ENCODE data around the genes MEOX1, DUSP3 and TMEM101.

- PRO-cap, 2 experiments = no peak in any of the 2 experiments
Measured at GRCh38 chr17:43124486-43124819, 711 bp downstream of the BRCA1 start.

- PRO-cap, 2 experiments = peak in 1 of 2 experiments; most common minus-strand start chr17:43245264 (in 1)
Measured at GRCh38 chr17:43245167-43245366, 16.6 kb upstream of the CCDC200 start.

DNA sequence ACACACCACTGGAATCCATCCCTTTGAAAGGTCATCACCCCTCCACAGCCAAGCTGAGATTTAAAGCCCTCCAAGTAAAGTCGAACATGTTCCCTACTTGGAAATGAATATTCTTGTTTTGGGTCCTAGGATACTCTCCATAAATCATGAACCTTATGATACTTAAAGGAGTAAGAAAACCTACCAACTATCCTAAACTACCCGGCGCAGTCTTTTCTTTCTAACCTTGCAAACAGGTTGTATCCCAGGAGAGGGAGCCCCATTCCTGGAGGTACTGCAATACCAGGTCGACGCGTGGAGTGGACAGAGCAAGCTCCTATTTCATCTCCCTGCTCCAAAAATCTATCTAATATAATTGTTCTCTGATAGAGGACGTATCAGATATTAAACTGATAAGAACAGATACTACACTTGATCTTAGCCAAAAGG lies 11.8 kb upstream of the ARL4D start:
- PRO-cap, 2 experiments = peak in 2 of 2 experiments; most common minus-strand start position 334 of the sequence (in 2)

GRCh38 chr17:43393927-43394476 lies 4.8 kb upstream of the ARL4D start:
- PRO-cap, 2 experiments = no peak in any of the 2 experiments

DNA sequence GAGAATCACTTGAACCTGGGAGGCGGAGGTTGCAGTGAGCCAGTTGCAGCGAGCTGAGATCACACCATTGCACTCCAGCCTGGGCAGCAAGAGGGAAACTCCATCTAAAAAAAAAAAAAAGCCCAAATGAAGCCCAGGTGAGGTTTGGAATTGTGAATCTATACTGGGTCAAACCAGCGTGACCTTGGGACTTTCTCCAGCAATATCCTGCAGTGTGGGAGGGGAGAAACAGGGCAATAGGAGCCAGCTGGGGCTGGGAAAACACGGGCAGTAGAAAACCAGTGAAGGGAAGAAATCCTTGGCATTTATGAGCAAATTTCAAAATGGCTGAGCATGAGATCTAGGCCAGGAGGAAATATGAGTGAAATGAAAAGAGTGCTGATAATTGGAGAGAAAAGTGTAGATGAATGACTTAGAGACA lies 8.1 kb upstream of the DHX8 start:
- PRO-cap, 2 experiments = no peak in any of the 2 experiments

DNA sequence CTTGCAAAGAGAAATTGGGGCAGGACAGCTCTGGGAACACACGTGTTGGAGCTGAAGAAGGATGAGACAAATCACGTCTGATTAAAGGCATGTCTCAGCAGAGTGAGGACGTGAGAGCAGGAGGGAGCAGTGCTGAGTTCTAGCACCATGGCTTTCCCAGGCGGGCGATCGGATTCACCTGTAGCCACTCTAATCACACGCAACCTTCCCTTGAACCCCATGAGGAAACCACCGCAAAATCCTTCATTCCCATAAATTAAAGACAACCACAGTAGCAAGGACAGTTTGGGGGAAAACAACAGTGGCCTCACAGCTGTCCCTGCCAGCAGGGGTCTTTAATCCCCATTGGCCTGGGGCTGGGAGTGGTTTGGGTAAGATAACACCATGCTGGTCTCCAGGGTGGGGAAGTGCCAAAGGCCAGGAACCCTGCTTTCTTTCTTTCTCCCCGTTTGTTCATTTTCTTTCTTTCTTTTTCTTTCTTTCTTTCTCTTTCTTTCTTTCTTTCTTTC lies 5.1 kb downstream of the MEOX1 start:
- PRO-cap, 2 experiments = no peak in any of the 2 experiments

DNA sequence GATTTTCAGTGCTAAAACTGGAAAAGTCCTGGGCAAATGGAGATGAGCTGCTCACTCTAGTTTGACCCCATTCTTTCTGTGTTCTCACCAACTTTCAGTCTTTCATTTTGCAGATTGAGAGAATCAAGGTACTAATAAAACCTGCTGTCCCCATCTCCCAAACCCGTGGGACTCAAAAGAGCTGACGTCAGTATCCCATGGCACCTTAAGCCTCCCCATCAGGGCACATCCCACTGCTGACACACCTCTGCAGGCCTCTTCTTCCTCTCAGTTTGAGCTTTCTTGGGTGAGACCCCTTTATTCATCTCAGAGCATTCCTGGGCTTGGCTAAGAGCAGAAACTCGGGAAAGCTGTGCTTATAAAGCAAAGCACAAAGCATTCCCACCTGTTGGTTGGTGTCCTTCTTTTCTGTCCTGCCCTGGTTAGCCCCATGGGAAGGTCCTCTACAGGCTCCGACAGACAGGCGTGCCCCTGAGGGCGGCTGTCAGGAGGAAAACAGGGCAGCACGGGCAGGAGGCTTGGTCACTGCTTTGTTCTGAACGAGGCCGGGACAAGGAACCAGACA lies 2.0 kb downstream of the MEOX1 start:
- PRO-cap, 2 experiments = no peak in any of the 2 experiments

DNA sequence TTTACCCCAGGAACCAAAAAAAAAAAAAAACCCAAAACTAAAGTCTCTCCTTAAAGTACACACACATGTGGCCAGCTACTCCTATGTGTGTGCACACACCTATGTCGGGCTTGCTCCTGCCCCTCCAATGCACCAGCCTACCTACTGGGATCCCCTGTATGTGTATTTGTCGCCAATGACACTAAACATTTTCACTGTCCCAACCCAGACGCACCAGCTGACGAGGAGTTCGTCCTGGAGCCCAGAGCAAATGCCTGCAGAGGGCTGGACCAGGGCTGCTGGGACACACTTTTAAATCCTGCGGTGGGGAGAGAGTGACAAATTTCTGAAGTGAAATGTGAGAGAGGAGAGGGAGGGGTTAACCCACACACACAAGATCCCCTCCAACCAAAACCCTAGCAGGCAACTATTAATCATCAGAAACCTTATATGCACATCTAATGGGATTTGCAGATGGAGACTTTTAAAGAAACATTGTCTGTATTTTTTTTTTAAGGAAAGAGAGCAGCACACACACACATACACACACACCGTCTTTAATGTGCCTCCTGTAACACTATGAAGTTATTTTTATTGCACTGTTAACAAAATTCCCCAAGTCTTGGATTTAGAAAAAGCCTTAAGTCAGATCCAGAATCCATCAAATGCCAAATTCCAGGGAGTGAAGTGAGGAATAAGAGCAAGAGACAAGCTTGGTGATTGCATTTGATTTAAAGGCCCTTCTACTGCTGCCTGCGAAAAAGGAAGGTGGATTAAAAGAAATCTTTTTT lies at the start of gene MEOX1:
Gene MEOX1, minus strand, starts transcription at position 266 of the 770 bp plus-strand sequence.
- PRO-cap, 2 experiments = no peak in any of the 2 experiments

DNA sequence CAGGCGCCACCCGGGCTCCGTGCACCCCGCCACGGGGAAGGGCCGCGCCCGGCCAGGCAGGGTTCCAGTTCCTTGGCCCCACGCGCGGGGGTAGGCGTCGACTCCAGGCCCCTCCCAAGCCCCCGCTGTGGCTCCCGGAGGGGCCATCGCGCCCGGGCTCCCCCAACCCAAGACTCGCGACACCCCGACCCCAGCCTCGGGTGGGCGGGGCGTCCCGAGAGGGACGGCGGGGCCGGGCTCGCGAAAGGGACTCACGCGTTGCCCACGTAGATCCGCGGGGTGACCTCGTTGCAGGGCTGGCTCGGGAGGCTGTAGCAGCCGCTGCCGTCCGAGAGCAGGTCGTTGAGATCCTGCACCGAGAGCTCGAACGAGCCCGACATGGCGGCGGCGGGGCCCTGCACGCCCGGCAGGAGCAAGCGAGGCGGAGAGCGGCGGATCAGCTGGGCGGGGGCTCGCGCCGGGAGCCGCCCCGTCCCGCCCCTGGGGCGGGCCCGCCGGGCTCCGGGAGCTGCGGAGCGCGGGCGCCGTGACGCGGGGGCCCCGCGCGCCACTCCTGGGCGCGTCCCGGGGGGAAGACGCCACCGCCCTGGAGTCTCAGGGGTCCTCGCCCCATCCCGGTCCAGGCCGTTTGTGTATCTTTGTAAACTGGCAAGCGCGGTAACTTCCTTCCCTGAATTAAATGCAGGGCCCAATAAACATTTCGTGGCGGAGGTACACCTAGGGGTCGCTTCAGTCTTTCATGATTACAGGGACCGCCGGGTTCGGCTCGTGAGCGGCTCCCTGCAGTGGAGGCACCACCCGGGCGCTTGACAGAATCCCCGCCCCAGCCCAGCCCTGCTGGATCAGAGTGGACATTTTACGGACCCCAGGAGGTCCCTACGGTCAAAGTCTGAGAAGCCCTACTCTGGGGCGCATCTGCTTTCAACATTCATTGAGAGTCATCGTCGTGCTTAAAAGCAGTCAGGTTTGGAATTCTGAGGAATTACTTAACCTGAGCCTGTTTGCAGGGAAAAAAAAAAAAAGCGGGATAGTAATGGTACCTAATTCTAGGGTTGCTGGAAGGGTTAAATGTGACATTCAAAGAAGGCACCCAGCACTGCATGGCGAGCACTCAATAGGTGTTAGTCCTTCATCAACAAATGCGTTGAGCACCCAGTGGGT lies at the start of gene DUSP3:
Gene DUSP3, minus strand, starts transcription at position 433 of the 1,161 bp plus-strand sequence.
- PRO-cap, 2 experiments = peak in 2 of 2 experiments; most common plus-strand start position 312 of the sequence (in 2); most common minus-strand start position 380 of the sequence (in 2)

GRCh38 chr17:43823982-43824691 lies 8.8 kb downstream of the MPP3 start:
- PRO-cap, 2 experiments = no peak in any of the 2 experiments

DNA sequence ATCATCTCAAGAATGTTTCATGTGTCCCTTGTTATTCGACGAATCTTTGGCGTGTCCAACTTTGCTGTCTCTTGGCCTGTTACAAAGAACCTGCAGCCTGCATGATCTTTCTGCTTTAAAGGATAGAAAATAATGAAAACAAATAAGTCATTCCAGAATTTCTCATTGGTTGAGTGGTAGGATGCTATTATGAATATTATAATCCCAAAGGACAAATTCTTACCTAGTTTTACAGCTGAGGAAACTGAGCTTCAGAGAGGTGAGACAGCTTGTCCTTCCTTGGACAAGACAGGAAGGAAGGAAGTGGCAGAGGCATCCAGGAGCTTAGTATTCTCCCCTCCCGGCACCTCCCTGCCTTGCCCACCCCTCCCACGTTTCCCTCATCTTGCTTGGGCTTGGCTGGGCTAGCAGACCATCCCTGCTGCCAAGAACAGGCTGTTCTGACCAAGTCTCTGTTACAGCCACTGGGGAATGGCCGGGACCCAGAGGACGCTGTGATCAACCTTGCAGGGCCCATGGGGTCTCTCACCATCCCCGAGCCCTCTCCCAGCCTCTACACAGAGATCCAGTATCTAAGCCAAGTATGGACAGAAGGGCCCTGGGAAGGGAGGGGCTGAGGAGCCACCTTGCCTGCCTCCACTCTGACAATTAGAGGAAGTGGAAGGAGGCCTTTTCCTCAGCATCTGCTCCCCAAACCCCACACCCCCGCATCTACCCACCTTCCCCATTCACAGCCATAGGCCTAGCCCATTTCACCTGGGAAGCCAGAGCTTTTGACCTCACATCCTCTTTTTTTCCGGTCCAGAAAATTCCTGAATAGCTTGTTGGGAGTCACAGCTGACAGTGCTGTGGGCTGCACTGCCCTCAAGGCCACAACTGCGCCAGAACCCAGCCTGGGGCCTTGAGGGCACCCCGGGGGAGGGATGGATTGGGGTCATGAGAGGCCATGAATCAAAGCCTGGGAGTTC lies 14.0 kb downstream of the CD300LG start:
- PRO-cap, 2 experiments = no peak in any of the 2 experiments

- PRO-cap, 2 experiments = peak in 2 of 2 experiments; most common plus-strand start chr17:44006754 (in 2); most common minus-strand start chr17:44006675 (in 2)
Measured at GRCh38 chr17:44006263-44006948, 2.0 kb downstream of the NAGS start.

GRCh38 chr17:44014170-44015526 lies at the start of gene TMEM101:
Gene TMEM101, minus strand, starts transcription at chr17:44014963.
- PRO-cap, 2 experiments = peak in 2 of 2 experiments; most common plus-strand start chr17:44014995 (in 1); most common minus-strand start chr17:44014903 (in 2)

DNA sequence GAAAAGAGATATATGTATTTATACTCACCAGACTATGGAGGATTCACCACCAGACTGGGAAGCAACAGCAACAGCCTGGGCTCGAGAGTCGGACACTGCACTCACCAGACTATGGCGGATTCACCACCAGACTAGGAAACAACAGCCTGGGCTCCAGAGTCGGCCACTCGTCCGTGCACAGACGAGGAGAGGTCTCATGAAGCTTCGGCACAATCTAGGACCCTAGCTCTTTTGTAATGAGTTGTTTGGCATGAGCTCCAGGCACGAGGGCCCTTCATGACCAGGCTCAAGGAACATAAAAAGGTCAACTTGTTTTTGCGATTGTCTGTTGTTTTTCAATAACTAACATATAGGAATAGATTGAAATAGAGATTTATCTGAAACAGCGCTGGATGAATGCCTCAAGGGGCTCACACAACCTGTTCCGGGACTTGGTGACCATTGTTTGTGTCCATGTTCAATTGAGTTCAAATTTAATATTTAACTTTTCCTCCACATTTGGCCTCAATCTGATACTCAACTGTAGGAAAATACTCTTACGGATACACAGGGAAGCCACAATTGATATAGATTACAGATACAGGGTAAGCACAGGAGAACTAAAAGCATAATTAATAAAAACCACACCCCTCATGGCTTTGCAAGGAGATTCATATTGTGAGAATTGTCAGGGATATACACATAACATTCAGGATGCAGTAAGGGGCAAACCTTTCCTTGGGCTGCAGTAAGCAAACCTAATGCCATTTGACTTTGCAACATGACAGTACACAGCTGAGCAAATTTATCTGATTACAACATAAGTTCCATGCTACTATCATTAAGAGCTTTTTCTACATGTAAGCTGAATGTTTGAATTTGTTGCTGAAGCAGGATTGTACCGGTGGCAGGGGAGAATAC lies 4.7 kb upstream of the TMEM101 start:
- PRO-cap, 2 experiments = no peak in any of the 2 experiments

GRCh38 chr17:44074585-44075479 lies 4.3 kb downstream of the G6PC3 start:
- PRO-cap, 2 experiments = peak in 2 of 2 experiments; most common minus-strand start chr17:44074828 (in 1)

- PRO-cap, 2 experiments = peak in 2 of 2 experiments; most common minus-strand start chr17:44076044 (in 2)
Measured at GRCh38 chr17:44075670-44076488, 5.3 kb downstream of the G6PC3 start.

- PRO-cap, 2 experiments = peak in 2 of 2 experiments; most common plus-strand start chr17:44111319 (in 1); most common minus-strand start chr17:44111236 (in 2)
Measured at GRCh38 chr17:44110221-44111761, 12.7 kb downstream of the HDAC5 start.

DNA sequence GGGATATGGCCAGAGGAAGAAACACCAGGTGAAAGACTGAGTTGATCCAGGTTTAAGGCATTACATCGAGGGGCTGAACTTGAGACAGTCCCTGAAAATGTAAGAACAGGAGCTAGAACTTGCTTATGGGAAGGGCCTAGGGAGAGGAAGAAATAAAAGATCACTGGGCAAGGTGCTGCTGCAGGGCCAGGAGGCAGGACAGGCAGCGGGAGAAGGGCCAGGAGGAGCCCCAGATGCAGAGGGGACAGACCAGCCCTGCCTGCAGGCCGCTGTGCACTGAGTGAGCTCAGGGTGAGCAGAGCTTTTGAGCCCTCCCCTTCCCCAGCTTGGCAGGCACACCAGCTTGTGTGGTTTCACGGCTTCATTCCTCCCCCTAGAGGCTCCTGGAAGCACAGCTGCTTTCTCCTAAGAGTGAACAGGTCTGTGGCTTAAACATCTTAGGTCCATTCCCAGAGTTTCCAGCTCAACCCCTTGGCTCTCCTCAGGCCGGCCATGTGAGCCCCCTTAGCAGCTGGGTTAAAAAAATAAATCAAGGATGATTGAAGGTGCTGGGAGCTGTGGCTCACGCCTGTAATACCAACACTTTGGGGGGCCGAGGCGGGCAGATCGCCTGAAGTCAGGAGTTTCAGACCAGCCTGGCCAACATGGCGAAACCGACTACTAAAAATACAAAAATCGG lies 2.1 kb upstream of the ASB16 start:
- PRO-cap, 2 experiments = no peak in any of the 2 experiments

DNA sequence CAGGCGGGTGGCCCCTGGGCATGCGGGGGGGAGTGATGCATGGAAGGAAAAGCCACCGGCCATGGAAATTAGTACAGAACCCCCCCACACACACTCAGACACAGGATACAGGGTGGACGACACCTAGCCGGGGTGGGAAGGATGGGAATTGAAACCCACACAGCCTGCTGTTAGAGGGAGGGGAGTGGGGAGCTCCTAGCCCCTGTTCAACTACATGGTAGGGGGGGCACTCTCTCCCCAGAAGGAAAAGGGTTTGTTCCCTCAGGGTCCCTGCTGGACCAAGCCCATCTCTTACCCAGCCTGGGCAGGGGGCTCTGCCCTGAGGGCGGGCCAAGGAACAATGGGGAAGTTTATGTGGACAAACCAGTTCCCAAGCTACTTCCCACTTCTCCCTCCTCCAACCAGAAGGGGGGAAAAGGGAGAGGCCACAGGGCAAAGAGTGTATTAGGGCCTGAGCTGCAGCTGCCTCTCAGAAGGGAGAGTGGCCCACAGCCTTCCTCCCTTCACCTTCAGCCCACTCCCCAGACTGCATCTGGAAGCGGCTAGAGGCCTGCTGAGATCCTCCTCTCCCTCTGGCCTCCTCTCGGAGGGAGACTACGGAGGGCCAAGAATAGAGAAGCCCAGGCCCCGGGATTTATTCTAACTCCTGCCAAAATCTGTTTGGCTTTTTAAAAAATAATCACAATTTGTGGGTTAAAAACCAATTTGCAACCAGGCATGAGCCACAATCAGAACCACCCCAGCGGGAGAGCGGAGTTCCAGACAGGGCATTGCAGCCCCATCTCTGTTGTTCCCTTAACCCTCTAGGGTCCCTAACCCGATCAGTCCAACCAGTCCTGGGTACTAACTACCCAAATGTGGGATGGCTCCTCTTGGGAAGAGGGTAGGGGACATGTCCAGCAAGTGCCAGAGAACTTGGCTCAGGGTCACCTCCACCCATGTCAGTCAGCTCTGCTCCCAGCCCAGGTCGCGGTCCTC lies 5.5 kb downstream of the TMUB2 start:
- PRO-cap, 2 experiments = peak in 2 of 2 experiments; most common plus-strand start position 125 of the sequence (in 1); most common minus-strand start position 525 of the sequence (in 2)

GRCh38 chr17:44207335-44208177 lies 7.9 kb upstream of the ATXN7L3 start:
- PRO-cap, 2 experiments = no peak in any of the 2 experiments